Left colon (tissue), 1 donor: ENCODE measurements around a stretch of chr3.

GRCh38 chr3:129277904-129278265 is 785 bp upstream of the HMCES start:
- PRO-cap: no peak

DNA sequence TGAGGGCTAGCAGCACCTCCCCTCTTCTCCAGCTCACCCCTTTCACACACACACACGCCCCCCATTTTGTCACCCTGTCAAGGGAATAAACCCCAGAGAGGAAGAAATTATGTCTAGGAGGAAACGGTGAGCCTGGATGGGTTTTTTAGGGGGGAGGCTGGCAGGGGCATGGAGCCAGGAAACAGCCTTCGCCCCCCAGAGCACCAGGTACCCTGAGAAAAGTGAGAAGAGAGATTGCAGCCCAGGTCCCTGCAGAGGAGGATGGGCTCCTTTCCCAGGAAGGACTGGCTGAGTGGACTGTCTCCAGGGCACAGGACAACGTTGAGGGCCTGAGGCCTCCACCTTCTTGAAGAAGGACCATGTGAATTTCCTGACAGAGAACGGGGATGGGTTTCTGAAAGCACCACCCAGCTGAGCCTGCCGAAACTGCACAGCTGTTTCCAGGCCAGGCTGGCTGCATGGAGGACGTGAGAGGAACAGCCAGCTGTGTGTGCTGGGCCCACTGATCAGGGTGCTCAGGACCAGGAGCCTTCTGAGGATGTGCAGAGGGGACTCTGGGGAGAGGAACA is 1.6 kb upstream of the H1-10 start:
- PRO-cap: no peak

GRCh38 chr3:129352785-129353501 is 36.9 kb upstream of the H1-10 start:
- PRO-cap: no peak

- PRO-cap: no peak
Measured at GRCh38 chr3:129413554-129414502, 14.6 kb downstream of the EFCAB12 start.

DNA sequence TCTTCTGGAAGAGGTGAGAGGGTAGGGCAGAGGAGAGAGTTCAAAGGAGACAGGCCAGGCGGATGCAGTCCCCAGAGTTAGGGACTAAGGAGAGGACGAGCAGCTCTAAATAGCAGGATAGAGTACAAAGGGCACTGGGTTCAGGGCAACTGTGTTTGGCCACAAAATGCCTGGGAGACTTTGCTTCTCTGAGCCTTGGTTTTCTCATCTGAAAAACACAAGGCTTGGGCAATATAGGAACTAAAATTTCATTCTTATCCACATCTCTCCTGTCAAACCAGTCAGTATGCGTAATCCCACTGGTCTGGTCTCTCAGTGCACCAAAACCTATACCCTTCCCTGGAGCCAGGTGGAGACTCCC is 10.0 kb downstream of the EFCAB12 start:
- PRO-cap: no peak

- PRO-cap: no peak
Measured at GRCh38 chr3:129424040-129424537, 4.3 kb downstream of the EFCAB12 start.

DNA sequence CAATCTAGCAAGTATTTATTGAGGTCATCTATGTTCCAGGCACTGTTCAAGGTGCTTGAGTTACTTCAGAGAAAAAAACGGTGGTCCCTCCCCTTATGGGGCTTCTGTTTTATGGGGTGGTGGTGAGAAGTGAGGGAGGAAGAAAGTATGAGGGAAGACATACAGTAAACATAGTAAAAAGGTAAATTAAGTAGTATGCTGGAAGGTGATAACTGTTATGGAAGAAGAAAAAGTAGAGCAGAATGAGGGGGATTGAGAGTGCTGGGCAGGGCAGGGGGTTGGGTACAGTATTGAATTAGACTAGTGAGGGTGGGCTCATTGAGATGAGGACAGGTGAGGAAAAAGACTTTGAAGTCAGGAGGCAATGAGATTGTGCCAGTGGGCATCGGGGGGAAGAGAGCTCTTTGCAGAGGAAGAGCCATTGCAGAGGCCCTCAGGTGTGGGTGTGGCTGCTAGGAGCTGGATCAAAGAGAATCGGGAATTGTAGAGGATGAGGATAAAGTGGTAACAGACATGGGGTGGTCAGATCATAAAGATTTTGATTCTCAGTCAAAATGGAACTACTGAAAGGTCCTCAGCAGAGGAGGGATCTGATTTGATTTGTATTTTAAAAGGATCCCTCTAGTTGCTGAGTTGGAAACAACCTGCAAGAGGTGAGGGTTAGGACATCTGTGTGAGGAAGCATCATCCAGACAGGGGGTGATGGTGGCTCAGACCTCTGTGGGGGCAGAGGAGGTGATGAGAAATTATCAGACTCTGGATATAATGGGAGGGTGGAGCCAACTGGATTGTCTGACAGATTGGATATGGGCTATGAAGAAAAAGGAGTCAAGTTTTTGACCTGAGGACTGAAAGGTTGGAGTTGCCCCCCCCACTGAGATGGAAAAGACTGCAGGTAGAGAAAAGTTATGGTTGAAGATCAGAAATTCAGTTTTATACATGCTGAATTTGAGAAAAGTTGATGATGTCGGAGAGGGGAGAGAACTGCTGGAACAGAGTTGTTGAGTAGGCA is 12.4 kb downstream of the IFT122 start:
- PRO-cap: no peak

GRCh38 chr3:129485668-129486423 is 42.6 kb upstream of the RHO start:
- PRO-cap: bidirectional peak, plus-strand start at chr3:129485903, minus-strand start at chr3:129485765

GRCh38 chr3:129553627-129554256 is 10.8 kb downstream of the H1-8 start:
- PRO-cap: no peak

GRCh38 chr3:129594835-129595205 is 11.7 kb downstream of the PLXND1 start:
- PRO-cap: no peak

DNA sequence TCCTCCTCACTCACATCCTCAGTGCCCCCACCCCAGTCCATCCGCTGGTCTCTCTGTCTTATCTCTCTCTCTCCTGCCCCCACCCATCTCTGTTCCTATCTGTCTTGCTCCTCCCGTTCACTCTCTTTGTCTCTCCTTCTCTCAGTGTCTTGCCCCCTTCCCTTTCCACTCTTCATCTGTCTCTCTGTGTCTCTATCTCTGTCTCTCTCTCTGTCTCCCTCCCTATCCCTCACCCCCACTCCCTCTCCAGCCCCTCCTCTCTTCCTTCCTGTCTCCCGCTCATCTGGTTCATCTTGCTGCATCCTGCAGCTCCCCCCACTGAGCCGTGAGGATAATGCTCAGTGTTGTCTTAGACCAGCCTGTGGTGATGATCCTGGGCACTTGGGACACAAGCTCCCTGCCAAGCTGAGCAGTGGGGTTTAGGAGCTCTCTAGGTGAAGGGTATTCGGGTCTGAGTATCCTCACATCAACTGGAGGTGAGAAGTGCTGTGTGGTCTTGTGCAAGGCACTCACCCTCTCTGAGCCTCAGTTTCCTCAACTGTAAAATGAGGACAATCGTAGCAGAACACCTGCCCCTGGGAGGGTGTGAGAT is 2.2 kb upstream of the PLXND1 start:
- PRO-cap: no peak

- PRO-cap: bidirectional peak, plus-strand start at chr3:129615094, minus-strand start at chr3:129614978
Measured at GRCh38 chr3:129614748-129615400, 8.4 kb upstream of the PLXND1 start.

GRCh38 chr3:129616664-129617295 is 10.3 kb upstream of the PLXND1 start:
- PRO-cap: no peak

GRCh38 chr3:129624236-129624757 is 17.8 kb upstream of the PLXND1 start:
- PRO-cap: bidirectional peak, plus-strand start at chr3:129624568, minus-strand start at chr3:129624434

DNA sequence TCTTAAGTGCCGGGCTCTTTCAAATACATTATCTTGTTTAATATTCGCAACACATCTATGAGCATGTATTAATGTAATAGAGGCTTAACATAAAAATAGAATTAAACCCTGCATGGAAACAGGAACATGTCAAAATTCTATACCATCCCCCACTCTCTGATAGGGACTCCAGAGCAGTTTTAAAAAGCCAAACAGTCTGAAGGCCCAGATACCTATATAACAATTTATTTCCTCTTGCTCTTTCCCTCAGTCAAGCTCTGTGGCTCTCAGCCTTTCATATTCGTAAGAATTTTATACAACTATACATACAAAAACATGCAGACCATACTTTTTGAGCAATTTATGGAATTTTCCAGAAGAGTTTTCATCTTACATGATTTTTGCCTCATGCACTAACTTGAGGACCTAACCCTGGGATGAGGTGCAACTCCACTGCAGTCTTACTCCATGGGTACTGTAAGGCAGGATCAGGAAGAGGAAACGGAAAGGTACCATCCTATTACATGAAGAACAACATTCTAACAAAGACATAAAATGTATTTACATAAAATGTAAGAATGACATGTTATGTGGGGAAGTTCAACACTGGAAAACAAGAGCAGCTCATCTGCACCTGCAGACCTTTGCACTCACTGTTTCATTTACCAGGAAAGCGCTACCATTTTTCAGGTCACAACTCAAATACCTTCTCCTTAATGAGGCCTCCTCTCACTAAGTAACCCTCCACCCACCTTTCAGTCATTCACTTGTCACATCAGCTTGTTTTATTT is 2.9 kb downstream of the TMCC1 start:
- PRO-cap: no peak

DNA sequence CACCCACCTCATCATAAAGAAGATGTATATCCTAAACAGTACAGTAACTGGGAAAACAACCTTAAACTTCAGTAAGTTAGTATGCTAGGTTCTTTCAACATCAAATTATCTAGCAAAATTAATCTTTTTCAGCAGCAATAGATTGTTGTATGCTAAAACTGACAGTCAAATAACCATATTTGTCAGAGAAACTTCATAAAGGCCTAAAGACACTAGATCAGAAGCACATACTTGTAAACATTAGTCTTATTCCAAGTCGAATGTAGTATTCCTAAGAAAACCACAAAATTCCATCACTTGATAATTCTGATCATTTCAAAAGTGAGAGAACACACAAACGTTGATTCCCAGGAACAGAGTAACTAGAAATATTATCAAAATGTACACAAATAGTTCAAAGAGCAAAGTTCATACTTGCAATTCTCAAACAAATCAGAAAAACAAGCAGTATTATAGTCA is 13.6 kb downstream of the PIK3R4 start:
- PRO-cap: no peak

DNA sequence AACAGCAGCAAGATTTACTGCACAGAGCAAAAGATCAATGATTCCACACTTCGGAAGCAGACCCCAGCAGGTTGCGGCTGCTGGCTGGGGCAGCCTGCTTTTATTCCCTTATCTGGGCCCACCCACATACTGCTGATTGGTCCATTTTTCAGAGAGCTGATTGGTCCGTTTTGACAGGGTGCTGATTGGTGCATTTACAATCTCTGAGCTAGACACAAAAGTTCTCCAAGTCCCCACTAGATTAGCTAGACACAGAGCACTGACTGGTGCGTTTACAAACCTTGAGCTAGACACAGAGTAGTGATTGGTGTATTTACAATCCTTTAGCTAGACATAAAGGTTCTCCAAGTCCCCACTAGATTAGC is 67.4 kb upstream of the PIK3R4 start:
- PRO-cap: no peak

DNA sequence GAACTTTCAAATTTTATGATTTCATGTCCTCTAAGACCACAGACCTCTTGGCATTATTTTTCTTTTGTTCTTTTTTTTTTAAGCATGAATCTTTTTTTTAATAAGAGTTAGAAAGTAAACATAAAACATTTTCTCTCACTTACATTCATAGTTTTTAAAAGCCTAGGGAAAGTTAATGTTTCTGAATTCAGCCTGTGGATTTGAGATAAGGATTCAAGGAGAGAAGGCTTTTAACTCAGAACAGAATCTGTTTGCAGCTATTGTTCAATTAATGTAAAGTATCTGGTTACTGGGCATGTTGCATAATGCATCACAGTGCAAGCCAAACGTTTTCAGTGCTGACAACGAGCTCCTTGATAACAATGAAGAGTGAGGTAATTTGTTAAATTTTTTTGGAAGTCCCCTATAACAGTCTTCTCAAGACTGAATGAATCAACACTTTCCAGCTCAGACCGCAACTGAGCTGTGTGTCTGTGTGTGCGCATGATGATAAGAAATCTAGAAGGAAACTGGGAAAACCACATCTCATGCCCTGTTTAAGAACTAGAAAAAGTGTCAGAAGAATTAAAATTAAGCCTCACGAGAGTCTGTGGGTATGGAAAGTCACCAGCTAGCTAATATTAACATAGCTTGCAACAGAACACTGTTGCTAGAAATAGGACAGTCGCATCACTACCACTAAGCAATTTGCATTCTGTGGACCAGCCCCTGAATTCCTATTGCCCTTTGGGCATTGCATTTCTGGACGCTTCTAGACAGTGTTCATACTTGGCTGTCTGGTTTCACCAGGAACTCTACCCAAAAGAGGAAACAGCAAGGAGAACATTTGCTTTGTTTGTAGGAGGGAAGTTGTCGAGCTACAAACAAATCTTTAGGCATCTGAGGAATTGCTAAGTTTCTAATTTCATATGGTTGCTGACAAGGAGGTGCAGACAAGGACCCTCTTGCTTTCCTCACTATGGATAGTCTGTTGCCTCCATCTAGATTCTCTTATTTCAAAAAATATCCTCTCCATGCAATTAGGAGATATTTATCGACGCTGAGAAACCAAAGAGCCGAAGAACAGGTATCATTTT is 43.7 kb upstream of the ATP2C1 start:
- PRO-cap: unidirectional peak, plus-strand start at position 765 of the sequence; unidirectional peak, plus-strand start at position 909 of the sequence

DNA sequence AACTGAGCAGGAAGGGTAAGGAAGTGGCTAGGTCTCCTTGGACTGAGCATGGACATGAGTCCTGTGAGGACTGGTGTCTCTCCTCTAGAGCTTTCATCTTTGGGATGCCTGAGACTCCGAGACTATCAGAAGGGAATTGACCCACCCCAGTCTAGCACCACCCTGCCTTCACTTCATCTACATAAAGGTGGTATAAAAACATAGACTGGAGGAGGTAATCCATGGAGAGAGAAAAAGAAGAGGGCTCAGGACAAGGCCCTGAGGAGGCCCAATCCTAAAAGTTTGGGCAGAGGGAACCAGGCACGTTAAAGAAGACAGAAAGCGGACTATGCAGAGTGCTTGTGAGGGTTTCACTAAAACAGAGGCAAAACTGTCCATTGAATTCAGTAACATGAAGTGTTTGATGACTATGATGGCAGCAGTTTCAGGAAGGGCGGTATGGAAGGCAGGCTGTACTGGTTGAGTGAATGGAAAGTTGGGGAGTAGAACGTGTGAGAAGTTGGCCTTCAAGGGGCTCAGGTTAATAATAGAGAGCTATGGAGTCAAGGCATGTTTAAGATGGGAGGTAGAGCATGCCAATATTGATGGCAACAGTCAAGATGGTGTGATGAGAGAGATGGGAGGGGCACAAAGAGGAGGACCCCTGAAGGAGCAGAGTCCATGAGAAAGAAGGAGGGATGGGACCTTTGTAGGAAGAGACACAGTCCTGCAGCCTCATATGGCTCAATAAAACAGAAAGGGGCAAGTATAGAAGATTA is 2.5 kb downstream of the NUDT16 start:
- PRO-cap: no peak

GRCh38 chr3:131477617-131478401 is 25.0 kb downstream of the MRPL3 start:
- PRO-cap: no peak